Skin of body (tissue), 2 donors: Measurements from ENCODE around the genes GAPDH, COPS7A and GPR162.

DNA sequence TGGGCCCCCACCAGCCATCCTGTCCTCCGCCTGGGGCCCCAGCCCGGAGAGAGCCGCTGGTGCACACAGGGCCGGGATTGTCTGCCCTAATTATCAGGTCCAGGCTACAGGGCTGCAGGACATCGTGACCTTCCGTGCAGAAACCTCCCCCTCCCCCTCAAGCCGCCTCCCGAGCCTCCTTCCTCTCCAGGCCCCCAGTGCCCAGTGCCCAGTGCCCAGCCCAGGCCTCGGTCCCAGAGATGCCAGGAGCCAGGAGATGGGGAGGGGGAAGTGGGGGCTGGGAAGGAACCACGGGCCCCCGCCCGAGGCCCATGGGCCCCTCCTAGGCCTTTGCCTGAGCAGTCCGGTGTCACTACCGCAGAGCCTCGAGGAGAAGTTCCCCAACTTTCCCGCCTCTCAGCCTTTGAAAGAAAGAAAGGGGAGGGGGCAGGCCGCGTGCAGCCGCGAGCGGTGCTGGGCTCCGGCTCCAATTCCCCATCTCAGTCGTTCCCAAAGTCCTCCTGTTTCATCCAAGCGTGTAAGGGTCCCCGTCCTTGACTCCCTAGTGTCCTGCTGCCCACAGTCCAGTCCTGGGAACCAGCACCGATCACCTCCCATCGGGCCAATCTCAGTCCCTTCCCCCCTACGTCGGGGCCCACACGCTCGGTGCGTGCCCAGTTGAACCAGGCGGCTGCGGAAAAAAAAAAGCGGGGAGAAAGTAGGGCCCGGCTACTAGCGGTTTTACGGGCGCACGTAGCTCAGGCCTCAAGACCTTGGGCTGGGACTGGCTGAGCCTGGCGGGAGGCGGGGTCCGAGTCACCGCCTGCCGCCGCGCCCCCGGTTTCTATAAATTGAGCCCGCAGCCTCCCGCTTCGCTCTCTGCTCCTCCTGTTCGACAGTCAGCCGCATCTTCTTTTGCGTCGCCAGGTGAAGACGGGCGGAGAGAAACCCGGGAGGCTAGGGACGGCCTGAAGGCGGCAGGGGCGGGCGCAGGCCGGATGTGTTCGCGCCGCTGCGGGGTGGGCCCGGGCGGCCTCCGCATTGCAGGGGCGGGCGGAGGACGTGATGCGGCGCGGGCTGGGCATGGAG is at the start of gene GAPDH:
TSS of gene GAPDH (plus strand) at position 854 of the 1,068 bp plus-strand sequence.
- RAMPAGE, long total RNA = start-site peak on the plus strand centred at position 857 of the sequence, 9 bp wide, 6,200 and 171 reads in 2 replicates

DNA sequence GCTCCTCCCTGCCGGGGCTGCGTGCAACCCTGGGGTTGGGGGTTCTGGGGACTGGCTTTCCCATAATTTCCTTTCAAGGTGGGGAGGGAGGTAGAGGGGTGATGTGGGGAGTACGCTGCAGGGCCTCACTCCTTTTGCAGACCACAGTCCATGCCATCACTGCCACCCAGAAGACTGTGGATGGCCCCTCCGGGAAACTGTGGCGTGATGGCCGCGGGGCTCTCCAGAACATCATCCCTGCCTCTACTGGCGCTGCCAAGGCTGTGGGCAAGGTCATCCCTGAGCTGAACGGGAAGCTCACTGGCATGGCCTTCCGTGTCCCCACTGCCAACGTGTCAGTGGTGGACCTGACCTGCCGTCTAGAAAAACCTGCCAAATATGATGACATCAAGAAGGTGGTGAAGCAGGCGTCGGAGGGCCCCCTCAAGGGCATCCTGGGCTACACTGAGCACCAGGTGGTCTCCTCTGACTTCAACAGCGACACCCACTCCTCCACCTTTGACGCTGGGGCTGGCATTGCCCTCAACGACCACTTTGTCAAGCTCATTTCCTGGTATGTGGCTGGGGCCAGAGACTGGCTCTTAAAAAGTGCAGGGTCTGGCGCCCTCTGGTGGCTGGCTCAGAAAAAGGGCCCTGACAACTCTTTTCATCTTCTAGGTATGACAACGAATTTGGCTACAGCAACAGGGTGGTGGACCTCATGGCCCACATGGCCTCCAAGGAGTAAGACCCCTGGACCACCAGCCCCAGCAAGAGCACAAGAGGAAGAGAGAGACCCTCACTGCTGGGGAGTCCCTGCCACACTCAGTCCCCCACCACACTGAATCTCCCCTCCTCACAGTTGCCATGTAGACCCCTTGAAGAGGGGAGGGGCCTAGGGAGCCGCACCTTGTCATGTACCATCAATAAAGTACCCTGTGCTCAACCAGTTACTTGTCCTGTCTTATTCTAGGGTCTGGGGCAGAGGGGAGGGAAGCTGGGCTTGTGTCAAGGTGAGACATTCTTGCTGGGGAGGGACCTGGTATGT is 3.4 kb downstream of the GAPDH start:
- RAMPAGE, long total RNA = no peak

- RAMPAGE, long total RNA = no peak
Observed at GRCh38 chr12:6538851-6539331, 4.6 kb downstream of the GAPDH start.

DNA sequence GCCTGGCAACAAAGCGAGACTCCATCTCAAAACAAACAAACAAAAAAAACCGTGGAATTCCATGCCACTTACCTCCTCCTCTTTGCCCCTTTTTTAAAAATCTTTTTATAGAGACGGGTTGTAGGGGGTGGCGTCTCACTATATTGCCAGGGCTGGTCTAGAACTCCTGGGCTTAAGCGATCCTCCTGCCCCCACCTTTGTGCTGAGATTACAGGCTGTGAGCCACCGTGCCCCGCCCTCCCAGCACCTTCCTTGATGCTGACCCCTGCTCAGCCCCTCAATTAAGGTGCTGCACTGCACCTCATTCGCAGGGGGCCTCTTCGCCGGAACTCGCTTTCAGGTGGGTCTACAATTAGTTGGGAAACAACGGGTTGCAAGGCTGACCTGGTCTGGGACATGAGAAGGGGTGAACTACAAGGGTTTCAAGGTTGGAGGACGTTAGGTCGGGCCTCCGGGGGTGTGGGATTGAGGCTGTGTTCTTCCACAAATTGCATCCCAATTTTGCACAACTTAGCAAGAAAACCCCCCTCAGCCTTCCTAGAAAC is 1.2 kb upstream of the NOP2 start:
- RAMPAGE, long total RNA = no peak

GRCh38 chr12:6570677-6571404 is 2.8 kb upstream of the NOP2 start:
- RAMPAGE, long total RNA = no peak

DNA sequence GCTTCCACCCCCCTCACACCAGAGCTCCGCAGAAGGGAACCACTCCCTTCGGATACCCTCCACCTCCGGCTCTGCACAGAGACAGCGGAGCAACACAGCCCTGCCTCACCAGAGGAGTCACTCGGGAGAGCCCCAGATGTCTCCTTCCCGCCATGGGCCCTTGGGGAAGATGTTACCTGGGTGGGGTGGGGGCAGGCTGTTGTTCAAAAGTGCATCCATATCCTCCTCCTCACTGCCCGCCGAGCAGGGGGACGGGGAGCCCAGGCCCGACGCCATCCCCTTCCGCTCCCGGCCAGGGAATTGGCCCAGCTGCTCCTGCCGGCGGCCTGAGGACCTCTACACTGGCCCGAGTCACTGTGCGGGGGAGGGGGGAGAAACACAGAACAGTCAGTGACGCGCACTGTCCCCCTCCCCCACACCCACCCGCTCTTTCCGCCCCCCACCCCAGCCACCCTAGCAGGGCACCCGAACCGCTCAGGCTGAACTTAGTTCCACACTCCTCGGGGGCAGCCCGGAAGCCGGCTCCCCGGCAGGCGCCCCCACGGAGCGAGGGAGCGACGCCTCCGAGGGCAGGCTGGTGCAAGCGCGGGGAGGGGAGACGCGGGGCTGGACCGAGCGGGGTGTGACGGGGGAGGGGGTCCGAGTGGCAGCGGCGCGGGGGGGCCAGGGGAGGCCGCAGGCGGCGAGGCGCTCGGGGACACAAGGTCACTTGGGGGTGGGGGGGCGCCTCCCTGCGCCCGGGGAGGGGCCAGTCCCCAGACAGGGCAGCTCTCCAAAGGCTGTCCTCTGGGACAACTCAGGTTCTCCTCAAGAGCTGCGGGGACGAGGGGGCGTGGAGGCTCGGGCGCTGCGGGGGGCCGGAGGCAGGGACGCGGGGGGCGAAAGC is 838 bp downstream of the CHD4 start:
- RAMPAGE, long total RNA = no peak

- RAMPAGE, long total RNA = no peak
Observed at GRCh38 chr12:6612581-6613445, 5.6 kb upstream of the CHD4 start.

- RAMPAGE, long total RNA = no peak
Observed at GRCh38 chr12:6619840-6621179, 13.1 kb upstream of the CHD4 start.

DNA sequence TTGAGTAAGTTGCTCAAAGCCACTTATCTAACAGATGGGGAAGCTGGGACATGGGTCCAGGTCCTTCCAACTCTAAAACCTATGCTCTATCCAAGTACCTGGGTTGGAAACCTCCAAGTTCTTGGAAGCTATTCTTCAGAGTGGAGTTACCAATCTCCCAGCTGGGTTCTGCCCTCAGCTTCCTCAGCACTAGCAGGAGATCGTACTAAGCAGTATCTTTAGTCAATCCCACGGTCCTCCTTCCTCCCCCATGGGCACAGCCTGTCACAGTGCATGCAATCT is 5.3 kb upstream of the LPAR5 start:
- RAMPAGE, long total RNA = no peak

- RAMPAGE, long total RNA = no peak
Observed at GRCh38 chr12:6643981-6645011, 2.9 kb downstream of the ACRBP start.

- RAMPAGE, long total RNA = no peak
Observed at GRCh38 chr12:6652516-6653512, 5.6 kb upstream of the ACRBP start.

GRCh38 chr12:6670292-6670561 is 7.3 kb upstream of the ING4 start:
- RAMPAGE, long total RNA = no peak

GRCh38 chr12:6723382-6724429 is at the start of gene COPS7A:
COPS7A (plus strand) TSS chr12:6724046.
- RAMPAGE, long total RNA = no peak

DNA sequence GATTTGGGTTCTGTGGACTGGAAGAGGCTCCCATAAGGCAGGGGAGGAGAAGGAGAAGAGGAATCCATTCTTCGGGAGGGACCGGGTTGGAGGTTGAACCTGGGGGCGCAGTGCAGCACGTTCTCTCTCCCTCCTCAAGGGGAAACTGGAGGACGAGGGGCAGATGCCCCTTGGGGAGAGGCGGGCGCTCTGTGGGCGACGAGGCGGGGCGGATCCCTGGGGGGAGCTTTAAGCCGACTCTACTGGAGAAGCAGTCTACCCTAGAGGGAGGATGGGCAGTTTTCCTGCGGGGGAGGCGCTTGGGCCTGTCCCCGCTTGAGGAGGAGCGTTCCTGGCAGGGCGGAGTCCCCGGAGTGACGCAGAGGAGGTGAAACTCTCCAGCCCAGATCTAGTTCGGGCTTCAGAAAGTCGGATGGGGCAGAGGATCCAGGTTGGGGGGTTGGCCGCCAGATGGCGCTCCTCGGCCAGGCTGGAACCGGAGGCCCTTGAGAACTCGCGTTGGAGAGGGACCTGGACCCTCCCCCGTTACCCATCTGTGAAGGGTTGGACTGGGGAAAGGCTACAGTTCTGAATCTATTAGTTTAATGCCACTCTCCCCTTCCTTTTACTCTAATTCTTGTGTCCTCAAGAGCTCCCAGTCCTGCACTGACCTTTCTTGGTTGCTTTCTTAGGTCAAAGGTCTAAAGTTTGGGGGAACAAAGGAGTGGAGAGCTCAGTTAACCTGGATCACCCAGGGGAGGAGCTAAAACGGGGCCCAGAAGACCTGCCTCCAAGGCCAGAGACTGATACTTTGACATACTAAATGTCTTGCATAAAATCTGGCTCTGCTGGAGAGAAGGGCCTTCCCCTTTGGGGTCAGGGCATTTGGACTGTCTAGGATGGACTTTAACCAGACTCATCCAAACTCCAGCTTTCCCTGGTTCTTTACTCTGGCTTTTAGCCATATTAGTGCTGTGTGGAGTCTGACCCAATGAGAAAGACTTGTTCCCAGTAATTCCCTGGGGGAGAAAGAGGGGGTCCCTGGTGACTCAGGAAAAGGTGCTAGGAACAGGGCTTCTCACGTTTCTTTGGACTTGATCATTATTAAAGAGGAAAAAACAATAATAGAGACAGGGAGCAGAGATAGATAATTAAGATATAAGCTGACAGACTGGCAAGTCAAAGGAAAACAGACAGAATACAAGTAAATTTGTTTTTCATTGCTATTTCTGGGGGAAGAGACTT is 797 bp upstream of the MLF2 start:
- RAMPAGE, long total RNA = no peak

- RAMPAGE, long total RNA = no peak
Observed at GRCh38 chr12:6790616-6791210, 1.4 kb downstream of the CD4 start.

DNA sequence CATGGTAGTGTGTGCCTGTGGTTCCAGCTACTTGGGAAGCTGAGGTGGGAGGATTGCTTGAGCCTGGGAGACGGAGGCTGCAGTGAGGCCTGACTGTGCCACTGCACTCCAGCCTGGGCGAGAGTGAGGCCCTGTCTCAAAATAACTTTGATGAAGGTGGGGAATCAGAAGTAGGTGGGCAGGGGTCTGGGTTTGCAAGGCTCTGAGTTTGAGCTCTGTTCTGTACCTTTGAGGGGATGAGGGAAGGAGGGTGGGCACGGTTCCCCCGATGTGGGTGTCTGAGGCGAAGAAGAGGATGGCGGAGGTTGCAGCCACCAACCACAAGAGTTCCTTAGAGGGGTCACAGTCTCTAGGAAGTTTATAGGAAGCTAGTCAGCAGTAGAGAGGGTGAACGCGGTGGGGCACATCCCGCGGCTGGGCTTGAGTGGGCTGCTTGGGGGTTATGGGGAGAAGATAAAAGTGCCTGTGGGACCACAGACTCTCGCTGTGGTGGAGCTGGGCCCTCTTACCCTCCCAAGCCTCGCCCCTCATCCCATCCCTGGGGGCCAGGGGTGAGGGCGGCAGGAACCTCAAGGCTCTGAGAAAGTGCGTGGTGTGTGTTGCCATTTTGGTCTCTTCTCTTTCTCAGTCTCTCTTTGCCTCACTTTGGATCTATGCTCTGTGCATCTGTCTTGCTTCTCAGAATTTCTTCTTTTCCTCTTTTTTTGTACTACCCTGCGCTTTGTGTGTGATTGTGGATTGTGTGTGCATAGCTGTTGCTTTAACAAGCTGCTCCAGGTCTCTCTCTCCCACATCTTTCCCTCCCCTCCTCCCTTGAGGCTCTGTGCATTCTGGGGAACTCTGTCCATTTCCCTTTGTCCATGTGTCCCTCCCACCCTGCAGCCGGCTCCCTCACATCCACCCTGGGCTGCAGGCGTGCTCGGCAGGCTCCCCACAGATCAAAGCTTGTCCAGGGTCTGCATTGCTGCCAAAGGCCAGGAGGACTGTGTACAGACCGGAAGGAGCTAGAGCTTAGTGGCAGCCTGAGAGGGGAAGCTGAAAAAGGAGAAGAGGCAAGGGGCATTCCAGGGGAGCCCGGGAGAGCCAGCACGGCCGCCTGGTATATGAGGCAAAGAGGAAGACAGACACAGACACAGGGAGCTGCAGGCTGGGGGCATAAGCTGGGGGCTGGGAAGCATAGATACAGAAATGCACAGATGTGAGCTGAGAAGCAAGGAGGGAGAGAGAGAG is 2.8 kb downstream of the CD4 start:
- RAMPAGE, long total RNA = no peak

DNA sequence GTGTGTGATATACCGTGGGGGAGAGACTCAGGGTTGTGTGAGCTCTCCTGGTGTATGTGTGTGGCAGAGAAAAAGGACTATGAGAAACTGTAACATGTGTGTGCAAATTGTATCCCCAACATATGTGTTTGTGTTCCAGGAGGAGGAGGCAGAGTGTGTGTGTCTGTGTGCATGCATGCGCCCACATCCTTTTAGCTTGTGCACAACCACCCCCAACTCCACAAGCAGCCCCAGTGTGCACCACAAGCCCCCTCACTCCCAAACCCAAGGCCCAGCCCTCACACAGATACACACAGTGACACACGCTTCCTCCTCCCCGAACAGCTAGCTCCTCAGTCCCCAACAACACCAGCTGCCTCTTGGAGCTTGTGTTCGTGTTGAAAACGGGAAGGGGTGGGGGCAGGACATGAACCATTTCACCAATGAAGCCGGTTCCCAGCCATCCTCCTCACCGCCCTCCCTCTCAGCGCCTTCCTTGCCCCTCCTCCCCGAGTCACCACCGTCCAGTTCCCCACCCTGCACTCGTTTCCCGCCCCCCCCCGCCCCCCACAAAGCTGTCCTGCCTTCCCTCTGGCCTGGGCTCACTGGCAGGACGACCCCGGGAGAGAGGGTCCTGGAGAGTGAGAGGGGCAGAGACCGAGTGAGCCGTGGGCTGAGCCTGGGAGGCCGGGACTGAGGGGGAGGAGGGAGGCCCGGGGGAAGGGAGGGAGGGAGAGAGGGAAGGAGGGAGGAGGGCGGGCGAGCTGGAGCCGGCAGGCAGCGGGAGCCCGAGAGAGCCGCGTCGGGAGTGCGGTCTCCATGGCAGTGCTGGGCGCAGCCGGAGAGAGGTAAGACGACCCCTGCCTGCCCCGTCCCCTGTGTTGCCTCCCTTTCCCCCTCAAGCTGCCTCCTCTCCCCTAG is at the start of gene GPR162:
TSS of gene GPR162 (plus strand) at position 748 of the 900 bp plus-strand sequence.
- RAMPAGE, long total RNA = no peak

DNA sequence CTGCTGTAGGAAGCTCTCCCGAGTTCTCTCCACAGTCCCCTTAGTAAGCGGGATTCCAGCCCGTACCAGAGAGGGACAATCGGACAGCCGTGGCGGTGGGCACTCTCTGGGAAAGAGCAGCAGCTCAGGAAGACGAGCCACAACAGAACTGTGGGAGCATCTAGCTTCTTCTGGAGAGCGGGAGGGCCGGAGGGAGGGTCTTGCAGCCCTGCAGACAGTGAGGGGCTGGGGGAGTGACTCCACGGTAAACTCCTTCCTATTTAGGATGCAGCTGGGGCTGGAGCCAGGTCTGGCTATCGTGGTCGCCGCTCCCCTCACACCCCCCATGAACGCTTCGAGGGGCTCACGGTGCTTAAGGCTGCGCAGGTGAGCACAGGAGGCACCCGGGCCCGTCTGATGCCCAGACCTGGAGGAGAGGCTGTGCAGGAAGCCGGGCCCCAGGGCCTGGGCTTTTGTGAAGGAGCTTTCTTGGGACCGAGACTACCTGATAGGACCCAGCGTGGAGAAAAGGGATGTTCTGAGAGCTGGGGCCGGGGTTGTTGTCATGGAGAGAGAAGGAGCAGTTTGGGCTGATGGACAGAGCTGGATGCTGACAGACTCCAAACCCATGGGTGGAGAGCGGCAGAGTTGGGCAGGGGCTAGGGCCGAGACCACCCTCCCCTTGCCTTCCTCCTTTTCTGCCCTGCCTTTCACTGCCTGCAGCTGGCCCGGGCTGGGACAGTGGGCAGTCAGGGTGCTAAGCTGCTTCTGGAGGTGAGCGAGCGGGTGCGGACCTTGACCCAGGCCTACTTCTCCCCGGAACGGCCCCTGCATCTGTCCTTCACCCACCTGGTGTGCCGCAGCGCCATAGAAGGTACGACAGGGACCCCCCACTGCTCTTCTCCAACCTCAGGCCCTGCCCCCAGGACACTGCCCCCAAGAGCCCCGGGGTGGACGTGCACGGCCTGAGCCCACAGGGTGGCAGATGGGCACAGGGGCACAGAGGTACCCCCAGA is 3.7 kb upstream of the GNB3 start:
- RAMPAGE, long total RNA = no peak

DNA sequence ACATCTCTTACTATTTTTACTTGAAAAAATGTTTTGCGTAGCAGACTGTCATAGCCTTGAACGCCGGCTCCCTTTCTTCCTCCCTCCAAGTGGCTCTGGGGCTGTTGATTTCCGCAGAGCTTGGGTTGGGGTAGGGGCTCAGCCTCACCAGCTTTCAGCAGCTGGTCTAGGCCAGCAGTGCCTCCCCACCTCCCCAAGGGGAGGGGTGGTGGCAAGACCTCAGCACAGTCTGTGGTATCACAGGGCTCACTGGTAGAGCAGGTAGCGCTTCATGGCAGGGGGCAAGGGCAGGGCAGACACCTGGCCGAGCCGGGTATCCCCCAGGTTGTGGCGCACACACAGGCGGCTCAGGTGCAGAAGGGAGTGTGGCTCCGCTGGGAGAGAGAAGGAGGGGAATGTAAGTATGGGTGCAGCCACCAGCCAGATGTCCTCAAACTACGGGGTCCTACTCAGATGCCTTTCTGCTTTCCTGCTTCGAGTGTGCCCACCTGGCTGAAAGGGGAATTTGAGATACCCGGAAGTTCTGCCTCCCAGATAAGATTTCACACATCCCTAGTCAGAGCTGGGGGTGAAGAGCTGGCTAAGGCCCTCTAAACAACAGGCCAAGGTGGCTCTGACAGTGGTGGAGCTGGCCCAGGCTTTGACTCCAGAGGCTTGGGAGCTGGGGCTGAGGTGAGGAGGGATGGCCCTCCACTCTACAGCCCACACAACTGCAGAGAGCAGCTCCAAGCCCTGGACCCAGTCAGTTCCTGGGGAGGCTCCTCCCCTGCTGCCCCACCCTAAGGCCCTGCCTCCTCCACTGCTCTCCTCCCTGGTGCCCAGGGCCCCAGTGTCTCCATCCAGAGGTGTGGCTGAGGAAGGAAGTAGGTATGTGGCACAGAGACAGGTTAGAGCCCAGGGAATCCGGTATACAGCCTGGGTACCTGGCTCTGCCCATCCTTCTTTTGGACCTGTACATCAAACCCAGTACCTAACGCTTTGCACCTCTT is 1.9 kb downstream of the SPSB2 start:
- RAMPAGE, long total RNA = no peak

DNA sequence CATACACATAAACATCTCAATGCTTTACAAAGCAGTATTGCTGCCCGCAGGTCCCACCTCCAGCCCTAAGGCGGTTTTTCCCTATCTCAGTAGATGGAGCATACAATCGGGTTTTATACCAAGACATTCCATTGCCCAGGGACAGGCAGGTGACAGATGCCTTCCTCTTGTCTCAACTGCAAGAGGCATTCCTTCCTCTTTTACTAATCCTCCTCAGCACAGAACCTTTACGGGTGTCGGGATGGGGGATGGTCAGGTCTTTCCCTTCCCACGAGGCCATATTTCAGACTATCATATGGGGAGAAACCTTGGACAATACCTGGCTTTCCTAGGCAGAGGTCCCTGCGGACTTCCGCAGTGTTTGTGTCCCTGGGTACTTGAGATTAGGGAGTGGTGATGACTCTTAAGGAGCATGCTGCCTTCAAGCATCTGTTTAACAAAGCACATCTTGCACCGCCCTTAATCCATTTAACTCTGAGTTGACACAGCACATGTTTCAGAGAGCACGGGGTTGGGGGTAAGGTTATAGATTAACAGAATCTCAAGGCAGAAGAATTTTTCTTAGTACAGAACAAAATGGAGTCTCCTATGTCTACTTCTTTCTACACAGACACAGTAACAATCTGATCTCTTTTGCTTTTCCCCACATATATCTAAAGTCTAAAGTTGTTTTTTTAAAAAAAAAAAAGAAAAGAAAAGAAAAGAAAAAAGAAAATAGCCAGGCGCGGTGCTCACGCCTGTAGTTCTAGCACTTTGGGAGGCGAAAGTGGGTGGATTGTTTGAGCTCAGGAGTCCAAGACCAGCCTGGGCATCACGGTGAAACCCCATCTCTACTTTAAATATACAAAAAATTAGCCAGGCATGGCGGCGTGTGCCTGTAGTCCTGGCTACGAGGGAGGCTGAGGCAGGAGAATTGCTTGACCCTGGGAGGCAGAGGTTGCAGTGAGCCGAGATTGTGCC is 13.4 kb upstream of the SPSB2 start:
- RAMPAGE, long total RNA = no peak